Measurements from ENCODE around the genes TMEM119 and KCTD10.

GRCh38 chr12:108562783-108562958, 275 bp downstream of the ISCU start:
- PRO-cap = no peak
- RAMPAGE, long total RNA, 4 experiments = no peak in any of the 4 experiments

DNA sequence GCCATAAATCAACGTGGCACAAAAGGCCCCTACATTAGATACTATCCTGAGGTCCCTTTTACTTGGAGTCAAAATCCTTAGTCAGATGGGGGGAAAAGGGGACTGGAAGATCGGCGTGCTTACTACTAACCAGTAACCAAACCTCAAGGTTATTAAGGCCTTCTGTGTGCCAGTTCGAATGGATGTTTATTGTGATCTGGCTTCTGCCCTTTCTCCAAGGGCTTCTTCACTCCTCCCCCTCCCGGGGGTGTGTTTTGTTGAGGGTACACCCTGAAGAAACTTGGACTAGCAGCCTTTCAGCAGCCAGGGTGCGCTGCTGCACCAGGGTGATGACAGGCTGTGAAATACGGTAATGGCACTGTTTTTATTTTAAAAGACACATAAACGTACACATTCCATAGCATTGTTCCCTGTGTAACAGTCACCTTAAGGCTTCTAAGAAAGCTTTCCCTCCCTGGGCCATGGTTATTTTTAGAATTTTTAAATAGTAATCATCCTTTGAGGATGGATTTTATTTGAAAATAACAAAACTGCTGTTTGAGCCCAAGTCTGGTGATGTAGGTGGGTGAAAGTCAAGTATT, 1.1 kb downstream of the ISCU start:
- PRO-cap = unidirectional peak, minus-strand start at position 251 of the sequence
- RAMPAGE, long total RNA, 4 experiments = no peak in any of the 4 experiments

DNA sequence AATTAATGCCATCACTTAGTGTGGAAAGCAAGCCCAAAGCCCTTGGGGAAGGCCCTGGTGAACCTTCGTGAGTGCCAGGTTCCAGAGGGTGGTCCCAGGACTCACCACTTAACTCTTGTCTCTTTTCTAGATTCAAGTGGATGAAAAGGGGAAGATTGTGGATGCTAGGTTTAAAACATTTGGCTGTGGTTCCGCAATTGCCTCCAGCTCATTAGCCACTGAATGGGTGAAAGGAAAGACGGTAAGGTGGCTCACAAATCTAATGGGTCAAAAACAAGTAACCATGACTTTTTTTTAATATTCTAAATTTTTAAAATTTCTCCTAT, 2.8 kb downstream of the ISCU start:
- PRO-cap = no peak
- RAMPAGE, long total RNA, 4 experiments = no peak in any of the 4 experiments

DNA sequence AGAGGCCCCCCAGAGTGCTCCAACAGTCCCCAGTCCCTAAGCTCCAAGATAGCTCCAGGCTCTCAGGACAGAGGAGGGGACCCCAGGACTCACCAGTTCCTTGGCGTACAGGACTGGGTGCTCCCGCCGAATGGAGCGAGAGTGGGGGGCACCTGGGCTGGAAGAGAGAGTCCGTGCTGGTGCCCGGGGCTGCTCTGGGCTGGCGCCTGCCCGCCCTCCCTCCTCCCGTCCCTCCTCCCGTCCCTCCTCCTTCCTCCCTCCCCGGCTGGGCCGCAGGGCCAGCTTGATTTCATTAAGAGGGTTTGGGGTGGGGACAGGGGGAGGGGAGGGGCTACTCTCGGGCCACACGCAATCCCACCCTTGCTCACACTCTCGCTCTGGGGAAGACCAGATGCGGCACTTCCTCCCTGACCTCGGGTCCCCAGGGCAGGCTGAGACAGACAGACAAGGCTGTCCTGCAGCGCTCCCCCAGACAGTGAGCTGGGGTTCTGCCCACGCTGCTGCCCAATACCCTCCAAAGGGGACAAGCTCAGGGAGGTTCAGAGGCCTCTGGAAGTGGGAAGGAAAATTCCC, at the start of gene TMEM119:
TSS of gene TMEM119 (minus strand) at position 208 of the 573 bp plus-strand sequence.
- PRO-cap = no peak
- RAMPAGE, long total RNA, 4 experiments = start-site peak on the minus strand in 2 of 4 experiments, centred at positions 203 to 208 of the sequence, 18 to 56 reads per replicate

GRCh38 chr12:108642524-108643368, 9.1 kb upstream of the SELPLG start:
- PRO-cap = no peak
- RAMPAGE, long total RNA, 4 experiments = no peak in any of the 4 experiments

GRCh38 chr12:108652184-108652623, 18.5 kb upstream of the SELPLG start:
- PRO-cap = no peak
- RAMPAGE, long total RNA, 4 experiments = no peak in any of the 4 experiments

DNA sequence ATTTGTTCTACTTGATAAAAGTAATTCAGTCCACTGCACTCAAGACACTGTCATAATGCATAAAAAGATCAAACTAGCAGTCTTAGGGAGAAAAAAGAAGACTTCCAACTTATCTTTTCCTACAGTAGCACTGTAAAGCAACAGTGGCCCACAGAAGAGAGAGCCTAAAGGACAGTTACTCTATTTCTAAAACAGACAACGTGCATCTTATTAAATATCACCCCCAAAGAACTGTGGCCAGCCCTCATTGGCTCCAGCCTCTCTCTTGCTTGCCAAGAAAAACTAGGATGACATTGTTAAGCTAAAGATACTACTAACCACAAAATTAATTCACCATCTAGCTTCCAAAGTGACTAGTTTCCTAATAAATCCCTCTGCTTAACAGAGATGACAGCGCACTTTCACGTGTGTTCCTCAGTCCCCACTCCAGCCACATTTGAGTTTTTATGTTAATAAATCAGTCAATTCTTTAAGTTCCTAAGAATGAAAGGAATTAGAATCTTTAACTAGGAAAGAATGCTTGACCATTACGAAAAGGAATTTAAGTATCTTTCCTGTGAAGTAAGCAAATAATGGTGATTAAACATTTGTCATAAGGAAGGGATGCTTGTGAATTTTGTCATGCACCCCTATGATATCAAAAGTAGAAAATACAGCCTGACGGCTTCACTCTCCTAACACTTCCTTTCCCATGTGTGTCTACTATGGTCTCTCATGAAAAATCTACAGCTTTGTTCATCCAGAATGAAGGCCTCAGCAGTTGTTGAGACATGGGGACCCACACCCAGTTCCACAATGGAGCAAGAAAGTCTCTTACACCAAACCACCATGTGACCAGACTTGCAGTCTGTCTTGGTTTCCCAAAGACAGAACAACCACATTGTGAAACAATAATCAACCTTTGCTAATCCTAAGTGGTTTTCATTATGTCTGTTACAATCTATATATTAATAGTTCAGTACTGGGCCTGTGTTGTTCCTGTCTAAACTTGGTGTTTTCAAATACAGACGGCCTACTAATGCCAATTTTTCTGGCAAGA, 8.2 kb downstream of the CORO1C start:
- PRO-cap = bidirectional peak, plus-strand start at position 640 of the sequence, minus-strand start at position 438 of the sequence
- RAMPAGE, long total RNA, 4 experiments = no peak in any of the 4 experiments

- PRO-cap = no peak
- RAMPAGE, long total RNA, 4 experiments = no peak in any of the 4 experiments
These were observed 56.4 kb upstream of the CORO1C start for GRCh38 chr12:108787616-108788208.

- PRO-cap = no peak
- RAMPAGE, long total RNA, 4 experiments = no peak in any of the 4 experiments
These were observed 23.6 kb downstream of the SSH1 start for GRCh38 chr12:108833800-108834084.

DNA sequence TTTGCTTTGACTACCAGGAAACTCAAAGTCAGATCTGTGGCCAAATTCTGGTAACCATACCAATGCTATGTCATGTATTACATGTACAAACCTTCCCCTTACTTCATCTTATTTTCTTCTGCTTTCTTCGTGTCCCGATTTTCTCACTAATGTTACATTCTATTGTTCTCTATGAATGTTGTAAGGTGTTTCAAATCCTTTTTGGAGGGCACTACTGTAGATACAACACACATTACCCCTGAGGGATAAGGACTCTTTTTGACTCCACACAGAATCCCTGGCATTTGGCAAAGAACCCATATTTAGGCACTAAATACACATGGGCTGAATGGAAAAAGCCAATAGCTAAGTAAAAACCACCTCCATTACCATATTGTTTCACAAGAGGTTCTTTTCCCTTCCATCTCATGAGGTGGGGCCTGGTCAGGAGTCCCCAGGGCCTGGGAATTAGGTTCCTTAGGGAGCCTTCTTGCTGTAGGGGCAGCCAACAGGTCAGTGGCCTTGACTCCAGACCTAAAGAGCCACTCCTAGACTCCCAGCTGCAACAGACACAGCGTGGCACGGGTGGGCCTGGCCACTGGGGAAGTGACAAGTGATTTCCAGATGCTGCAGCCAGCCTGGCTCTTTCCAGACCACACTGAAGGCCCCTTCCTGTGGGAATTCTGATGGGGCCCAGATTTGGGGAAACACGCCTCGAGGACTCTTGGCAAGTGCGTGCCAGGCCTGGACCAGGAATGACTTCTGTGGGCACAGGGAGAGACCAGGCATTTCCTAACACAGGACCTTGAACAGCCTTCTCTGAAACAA, 18.3 kb downstream of the SSH1 start:
- PRO-cap = unidirectional peak, minus-strand start at position 639 of the sequence
- RAMPAGE, long total RNA, 4 experiments = no peak in any of the 4 experiments

DNA sequence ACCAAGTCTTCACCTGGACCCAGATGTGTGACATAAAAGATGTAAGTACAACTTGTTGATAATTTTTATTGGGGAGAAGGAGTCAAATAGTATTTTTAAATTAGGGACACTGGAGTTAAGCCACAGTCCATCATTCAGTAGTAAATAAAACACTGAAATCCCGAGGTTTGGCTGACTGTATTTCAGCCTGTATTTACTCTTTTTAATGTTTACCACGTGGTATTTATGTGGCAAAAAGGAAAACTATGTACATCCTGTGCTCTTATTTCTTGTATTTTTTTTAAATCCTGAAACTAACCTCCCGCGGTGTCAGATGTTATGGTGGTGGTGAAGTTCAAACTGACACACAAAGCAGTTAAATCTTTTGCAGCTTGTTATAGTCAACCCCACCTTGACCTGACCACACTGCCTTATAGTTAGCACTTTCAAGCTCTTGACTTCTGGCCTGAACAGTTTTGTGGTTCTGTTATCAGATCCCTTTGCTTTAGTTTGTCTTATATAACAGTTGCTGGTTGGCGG, 1.9 kb downstream of the UNG start:
- PRO-cap = no peak
- RAMPAGE, long total RNA, 4 experiments = no peak in any of the 4 experiments

GRCh38 chr12:109278019-109278551, 31.0 kb downstream of the FOXN4 start:
- PRO-cap = no peak
- RAMPAGE, long total RNA, 4 experiments = no peak in any of the 4 experiments

DNA sequence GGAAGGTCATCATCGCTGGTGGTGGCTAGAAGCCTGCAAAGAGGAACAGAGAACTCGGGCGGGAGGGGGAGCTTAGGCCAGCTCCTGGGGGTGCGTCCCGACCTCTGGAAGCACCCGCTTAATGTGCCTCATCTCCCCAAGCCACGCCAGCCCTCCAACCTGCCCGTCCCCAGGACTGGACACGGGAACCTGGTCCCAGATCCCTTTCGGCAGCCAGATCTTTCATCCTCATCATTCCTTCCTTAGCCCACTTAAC, 18.9 kb downstream of the FOXN4 start:
- PRO-cap = no peak
- RAMPAGE, long total RNA, 4 experiments = no peak in any of the 4 experiments

DNA sequence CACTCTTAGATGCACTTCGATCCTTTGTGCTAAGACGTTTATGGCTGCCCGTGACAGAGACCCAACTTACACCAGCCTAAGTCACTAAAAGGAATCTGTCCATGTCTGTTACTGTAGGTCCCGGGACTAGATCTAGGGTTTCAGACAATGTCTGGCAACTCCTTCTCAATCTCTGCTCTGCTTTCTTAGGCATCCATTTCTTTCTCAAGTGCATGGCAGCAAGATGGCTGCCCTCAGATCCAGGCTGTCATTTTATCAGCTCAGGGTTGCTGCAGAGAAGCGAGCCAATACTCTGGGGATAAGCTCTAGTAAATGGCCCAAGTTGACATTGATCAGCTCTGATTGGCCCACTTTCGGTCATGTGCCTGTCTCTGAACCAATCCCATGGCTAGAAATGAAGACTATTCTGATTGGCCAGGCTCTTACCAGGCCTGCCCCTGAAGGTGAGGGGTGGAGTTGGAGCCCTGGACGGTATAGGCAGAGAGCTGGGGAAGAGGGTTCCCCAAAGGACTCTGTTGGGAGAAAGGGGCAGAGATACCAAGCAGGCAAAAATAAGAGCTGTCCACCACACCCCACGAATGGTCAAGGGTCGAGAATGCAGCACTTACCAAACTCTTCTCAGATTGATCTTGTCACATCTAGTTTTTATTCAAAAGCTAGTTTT, 41.4 kb downstream of the MYO1H start:
- PRO-cap = no peak
- RAMPAGE, long total RNA, 4 experiments = no peak in any of the 4 experiments

DNA sequence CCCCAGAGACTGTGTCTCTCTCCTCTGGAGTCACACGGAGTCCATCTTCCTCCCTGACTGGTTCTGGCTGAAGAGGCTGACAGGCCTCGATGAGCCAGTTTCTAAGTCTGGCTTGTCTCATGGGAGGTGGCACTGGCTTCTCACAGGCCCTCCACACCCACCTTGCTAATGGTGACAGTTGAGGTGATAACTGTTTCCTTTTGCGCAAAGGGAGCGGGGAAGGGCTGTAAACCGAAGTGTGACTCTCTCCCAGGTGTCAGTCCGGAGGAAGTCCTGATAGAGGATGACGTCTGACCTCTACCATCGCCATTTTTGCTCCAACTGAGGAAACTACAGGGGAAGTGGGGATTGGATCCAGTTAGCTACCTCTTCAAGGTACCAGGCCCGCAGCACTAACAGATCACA, 30.2 kb downstream of the KCTD10 start:
- PRO-cap = no peak
- RAMPAGE, long total RNA, 4 experiments = no peak in any of the 4 experiments

GRCh38 chr12:109462971-109463879, 13.9 kb downstream of the KCTD10 start:
- PRO-cap = no peak
- RAMPAGE, long total RNA, 4 experiments = start-site peak on the plus strand in 1 of 4 experiments, at chr12:109463407-109463487 at its widest, 8 reads per replicate

- PRO-cap = bidirectional peak, plus-strand start at chr12:109477415, minus-strand start at chr12:109477300
- RAMPAGE, long total RNA, 4 experiments = start-site peak on the minus strand in 3 of 4 experiments, at chr12:109477288-109477301 at its widest, 491 to 817 reads per replicate
These were observed at the start of gene KCTD10 for GRCh38 chr12:109476409-109477544. KCTD10 (minus strand) TSS chr12:109477300.

- PRO-cap = no peak
- RAMPAGE, long total RNA, 4 experiments = no peak in any of the 4 experiments
These were observed 43.7 kb downstream of the UBE3B start for GRCh38 chr12:109520822-109521799.

GRCh38 chr12:109533226-109533848, 40.0 kb downstream of the MMAB start:
- PRO-cap = no peak
- RAMPAGE, long total RNA, 4 experiments = no peak in any of the 4 experiments

GRCh38 chr12:109563643-109564039, 9.7 kb downstream of the MMAB start:
- PRO-cap = no peak
- RAMPAGE, long total RNA, 4 experiments = no peak in any of the 4 experiments